Monocyte (primary cell): ENCODE data around the gene NCF1.

- PRO-cap, 2 experiments: no peak in any of the 2 experiments
Observed at GRCh38 chr7:74655650-74655989, 1.9 kb upstream of the GTF2I start.

GRCh38 chr7:74710774-74711497 lies 53.4 kb downstream of the GTF2I start:
- PRO-cap, 2 experiments: no peak in any of the 2 experiments

GRCh38 chr7:74773872-74774274 lies at the start of gene NCF1:
Gene NCF1, plus strand, starts transcription at chr7:74774011.
- PRO-cap, 2 experiments: no peak in any of the 2 experiments

- PRO-cap, 2 experiments: no peak in any of the 2 experiments
Observed at GRCh38 chr7:75056530-75056891, 17.1 kb downstream of the RCC1L start.

DNA sequence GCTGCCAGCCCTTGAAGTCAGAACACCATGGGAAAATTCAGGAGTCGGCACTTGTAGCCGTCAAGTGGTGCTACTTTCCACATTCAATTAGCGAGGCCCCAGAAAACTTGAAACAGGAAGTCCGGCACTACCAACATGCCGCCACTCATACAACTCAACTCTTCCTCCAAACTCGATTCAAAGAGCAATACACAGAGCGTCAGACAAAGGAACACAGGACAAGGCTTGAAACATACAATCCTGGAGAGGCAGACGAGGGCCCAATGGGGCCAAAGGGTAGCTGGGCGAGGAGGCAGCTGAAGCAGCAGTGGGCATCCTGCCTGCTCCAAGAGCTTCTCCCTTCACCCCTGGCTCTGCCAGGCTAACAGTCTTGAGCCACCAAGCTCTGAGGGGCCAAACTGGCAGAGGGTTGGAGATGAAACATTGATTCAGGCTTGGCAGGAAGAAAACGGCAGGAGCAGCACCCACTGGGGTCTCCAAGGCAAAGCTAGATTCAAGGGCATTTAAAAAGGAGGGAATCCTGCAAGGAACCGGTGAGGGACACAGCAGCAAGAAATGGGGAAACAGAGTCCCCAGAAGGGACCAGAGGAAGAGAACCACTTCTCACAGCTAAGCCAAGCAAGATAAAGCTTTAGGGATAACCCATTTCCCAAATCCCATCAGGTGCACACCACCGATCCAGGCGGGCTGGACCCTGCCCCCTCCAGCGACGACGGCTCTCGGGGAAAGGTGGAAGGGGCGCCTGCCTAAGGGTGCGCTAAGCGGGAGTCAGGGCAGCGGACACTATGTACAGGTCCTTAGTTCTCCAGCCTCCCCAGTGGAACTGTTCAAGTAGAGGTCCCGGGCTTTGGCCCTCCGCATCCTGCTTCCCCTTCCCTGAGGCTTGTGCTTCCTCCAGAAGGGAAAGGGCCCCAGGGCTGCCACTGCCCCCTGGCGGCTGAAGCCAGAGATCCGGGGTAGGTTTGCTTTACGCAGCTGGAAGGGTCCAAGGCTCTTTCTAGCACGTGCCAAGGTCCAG lies 22.6 kb downstream of the TRIM73 start:
- PRO-cap, 2 experiments: no peak in any of the 2 experiments

GRCh38 chr7:75419897-75420585 lies 24.6 kb downstream of the TRIM73 start:
- PRO-cap, 2 experiments: no peak in any of the 2 experiments

GRCh38 chr7:75427468-75427936 lies 32.1 kb downstream of the TRIM73 start:
- PRO-cap, 2 experiments: peak in 1 of 2 experiments; most common plus-strand start chr7:75427886 (in 1)

GRCh38 chr7:75553315-75553635 lies 61.2 kb downstream of the SPDYE5 start:
- PRO-cap, 2 experiments: no peak in any of the 2 experiments

GRCh38 chr7:75969072-75969445 lies 25.3 kb downstream of the TMEM120A start:
- PRO-cap, 2 experiments: no peak in any of the 2 experiments

- PRO-cap, 2 experiments: no peak in any of the 2 experiments
Observed at GRCh38 chr7:75981608-75982560, 12.5 kb downstream of the TMEM120A start.

DNA sequence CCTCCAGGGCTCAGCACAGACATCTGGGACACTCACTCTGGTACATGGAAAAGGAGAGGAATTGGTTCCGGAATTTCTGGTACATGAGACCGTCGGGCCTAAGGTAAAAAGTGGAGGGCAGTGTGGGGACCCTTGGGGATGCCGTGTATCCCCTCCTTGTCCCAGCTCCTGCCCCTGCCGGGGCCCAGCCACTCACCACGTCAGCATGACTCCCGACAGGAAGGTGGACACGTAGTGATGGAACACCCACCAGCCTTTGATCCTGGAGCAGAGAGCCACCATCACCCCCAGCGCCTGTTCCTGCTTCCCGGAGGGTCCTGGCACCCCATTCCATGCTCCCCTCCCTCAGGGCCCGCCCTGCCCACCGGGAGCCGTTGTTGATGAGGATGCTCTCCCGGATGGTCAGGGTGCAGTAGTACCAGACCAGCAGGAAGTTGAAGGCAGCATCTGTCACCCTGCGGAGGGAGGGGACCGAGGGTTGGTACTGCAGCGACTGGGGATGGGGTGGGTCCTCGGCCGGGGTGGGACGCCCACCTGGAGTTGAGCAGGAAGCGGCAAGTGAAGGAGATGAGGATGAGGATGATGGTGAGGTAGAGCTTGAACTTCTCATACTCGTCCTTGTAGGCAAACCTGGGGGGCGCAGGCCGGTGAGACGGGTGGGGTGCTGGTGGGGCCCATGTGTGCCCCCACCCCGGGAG lies 6.4 kb downstream of the TMEM120A start:
- PRO-cap, 2 experiments: no peak in any of the 2 experiments

GRCh38 chr7:75988880-75990334 lies 5.0 kb downstream of the TMEM120A start:
- PRO-cap, 2 experiments: no peak in any of the 2 experiments

DNA sequence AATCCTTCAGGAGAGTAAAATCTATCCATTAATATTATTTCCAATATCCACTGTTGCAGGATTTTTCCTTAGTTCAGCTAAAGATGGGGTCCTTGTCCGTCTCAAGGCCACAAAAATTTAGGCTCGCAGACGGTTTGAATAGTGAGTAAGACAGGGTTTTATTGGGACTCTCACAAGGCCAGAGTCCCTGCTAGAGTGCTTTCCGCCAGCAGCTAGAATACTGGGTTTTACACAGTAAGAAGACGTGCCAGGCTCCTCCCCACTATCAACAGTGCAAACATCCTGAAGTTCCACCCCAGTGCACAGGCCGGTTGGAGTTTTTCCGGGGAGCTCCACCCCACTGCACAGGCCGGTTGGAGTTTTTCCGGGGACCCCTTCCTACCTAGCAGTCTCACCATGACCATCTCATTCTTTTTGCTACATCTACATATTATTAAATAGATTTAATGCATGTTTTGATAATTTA lies 61.0 kb downstream of the MDH2 start:
- PRO-cap, 2 experiments: no peak in any of the 2 experiments

DNA sequence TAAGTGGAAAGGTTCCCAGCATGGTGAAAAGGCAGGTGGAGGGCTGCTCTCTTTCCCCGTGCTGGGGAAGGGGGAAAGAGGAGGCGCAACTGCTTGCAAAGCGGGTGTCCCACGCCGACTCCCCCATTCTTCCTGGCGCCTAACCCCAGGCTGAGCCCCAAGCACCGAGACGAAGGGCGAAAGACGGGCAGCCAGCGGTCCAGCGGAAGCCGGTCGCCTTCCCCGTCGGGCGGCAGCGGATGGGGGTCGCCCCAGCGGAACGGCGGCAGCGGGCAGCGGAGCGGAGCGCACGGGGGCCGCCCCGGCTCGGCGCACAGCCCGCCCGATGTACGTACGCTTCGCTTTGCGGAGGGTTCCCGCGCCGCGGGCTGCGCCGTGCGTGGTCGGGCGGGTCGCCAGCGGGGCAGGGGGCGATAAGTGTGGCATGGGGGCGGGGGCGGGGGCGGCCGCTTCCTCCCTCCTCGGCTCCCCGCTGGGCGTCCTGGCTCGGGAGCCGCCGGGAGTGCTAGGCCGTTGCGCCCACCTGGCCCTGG lies 35.3 kb upstream of the HSPB1 start:
- PRO-cap, 2 experiments: no peak in any of the 2 experiments

DNA sequence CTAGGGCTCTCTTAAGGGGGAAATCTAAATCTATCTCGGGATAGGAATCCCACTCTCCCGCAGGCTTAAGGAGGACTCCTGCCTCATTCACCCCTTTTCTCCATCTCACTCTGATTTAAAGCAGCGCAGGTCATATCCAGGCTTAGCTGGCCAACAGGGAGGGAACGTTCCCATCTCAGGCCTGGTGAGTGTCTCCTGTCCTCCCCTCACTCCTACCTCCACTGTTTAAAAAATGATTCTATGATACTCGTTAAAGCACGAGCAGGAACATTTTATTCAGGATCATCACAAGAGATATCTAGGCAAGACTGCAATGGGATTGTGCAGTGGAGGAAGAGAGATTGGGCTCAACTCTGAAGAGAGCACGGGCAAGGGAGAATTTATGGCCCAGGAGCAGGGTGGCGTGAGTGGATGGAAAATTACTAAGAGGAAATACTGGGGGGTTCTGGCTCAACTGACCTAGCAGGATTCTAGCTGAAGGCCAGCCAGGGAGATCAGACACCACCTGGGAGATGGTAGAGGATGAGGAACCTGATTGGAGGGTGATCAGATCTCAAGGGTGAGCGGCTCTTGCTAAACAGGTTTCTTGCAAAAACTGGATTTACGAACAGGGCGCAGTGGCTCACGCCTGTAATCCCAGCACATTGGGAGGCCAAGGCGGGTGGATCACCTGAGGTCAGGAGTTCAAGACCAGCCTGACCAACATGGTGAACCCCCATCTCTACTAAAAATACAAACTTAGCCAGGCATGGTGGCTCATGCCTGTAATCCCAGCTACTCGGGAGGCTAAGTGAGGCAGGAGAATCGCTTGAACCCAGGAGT lies 9.0 kb upstream of the HSPB1 start:
- PRO-cap, 2 experiments: no peak in any of the 2 experiments

DNA sequence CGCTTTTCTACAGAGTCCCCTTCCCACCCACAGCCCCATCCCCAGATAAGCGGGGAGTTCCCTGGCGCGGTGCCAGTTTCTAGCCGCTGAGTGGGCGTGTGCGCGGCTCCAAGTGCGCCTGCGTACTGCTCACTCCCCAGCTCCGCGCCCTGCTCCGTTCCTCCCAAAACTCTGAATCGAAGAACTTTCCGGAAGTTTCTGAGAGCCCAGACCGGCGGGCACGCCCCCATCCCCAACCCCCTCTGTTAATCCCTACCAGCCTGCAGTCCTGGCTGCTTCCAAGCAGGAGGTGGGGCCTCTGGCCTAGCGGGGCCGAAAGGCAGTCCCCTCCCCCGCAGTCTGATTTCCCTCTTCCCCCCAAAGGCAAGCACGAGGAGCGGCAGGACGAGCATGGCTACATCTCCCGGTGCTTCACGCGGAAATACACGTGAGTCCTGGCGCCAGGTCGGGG lies 991 bp downstream of the HSPB1 start:
- PRO-cap, 2 experiments: peak in 1 of 2 experiments; most common minus-strand start position 127 of the sequence (in 1)

DNA sequence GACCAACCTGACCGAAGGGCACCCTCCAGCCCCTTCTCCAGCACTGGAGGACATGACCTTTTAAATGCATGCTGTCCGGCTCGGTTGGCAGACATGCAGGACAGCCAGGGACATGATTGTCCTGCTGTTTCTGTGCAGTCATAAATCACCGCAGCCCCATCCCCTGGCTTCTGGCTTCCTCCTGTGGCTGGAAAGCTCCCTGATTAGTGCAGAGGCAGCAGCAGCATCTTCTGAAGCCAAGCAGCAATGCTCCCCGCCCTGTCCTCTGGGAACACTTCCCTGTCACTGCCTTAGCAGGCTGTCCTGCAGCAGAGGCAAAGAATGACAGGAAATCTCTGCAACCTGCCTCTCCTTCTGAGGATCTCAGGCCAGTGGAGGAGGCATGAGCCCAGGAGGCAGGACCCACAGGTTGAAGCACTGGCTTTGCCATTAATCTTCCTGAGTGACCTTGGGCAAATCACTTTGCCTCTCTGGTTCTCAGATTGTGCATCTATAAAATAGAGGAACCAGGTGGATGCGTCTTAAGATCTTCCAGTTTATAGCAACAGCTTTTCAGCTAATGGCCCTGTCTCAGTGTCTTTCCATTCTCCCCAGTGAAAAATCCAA lies 7.2 kb upstream of the YWHAG start:
- PRO-cap, 2 experiments: no peak in any of the 2 experiments

- PRO-cap, 2 experiments: no peak in any of the 2 experiments
Observed at GRCh38 chr7:76383290-76383708, 24.5 kb upstream of the YWHAG start.

- PRO-cap, 2 experiments: no peak in any of the 2 experiments
Observed at GRCh38 chr7:76445640-76446056, 15.9 kb upstream of the DTX2 start.

- PRO-cap, 2 experiments: no peak in any of the 2 experiments
Observed at GRCh38 chr7:76514916-76515392, 4.6 kb downstream of the UPK3B start.